ENCODE measurements around the gene LTB4R2.

- PRO-cap, 3 experiments = no peak in any of the 3 experiments
- RAMPAGE, long total RNA = no peak
Observed at GRCh38 chr14:24307292-24307653, 504 bp downstream of the CIDEB start.

- PRO-cap, 3 experiments = no peak in any of the 3 experiments
- RAMPAGE, long total RNA = no peak
Observed at GRCh38 chr14:24309792-24310541, at the start of gene LTB4R2. TSS of gene LTB4R2 (plus strand) at chr14:24310140.

DNA sequence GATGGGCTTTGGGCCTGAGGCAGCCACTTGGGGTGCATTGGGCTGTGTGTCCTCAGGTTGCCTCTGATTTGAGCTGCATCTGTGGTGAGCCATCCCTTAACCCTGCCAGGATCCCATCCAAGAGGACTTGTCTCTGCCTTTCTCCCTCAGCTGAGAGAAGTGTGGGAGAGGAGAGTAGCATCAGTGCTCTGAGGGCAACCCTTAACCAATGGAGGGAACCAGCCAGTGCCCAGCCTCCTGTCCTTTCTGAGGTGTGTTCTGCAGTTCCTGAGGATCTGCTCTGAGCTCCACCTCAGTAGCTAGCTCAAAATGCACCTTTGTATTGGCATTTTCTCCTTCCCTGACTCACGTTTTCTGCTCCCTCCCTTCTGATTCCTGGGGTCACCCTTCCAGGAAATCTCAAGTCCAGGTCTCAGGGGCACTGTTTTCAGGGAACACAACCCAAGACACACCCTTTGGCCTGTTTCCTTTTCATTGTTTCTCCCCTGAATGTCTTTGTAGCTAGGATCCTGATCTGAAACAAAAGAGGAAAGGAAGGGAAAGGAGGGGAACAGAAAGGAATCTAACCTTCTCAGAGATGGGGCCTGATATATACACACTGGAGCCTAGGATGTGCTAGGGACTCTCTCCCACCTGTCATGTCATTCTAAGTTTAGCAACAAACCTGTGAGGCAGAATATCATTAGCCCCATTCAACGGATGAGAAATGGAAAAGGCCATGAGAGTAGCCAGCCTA, 7.3 kb upstream of the RIPK3 start:
- PRO-cap, 3 experiments = no peak in any of the 3 experiments
- RAMPAGE, long total RNA = no peak

DNA sequence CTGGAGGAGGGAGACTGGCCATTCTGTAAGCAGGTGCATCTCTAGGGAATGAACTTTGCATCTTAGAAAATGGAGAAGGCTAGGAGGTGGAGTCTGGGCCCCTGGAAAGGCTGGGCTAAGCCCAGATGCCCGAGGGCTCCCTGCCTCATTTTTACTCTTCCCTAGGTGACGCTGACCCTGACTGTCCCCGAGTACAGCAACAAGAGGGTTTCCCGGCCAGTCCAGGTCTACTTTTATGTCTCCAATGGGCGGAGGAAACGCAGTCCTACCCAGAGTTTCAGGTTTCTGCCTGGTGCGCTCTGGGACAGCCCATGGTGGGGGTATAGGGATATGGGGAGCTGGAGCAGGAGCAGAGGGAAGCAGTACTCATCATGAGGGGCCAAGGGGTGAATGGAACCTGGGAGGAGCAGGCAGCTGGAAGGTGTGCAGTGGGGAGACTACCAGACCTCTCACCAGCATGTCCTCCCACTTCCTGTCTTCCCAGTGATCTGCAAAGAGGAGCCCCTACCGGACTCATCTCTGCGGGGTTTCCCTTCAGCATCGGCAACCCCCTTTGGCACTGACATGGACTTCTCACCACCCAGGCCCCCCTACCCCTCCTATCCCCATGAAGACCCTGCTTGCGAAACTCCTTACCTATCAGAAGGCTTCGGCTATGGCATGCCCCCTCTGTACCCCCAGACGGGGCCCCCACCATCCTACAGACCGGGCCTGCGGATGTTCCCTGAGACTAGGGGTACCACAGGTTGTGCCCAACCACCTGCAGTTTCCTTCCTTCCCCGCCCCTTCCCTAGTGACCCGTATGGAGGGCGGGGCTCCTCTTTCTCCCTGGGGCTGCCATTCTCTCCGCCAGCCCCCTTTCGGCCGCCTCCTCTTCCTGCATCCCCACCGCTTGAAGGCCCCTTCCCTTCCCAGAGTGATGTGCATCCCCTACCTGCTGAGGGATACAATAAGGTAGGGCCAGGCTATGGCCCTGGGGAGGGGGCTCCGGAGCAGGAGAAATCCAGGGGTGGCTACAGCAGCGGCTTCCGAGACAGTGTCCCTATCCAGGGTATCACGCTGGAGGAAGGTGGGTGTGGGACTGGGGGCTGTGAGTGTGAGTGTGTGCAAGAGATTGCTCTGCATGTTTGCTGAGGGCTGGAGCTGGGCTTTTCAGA, 8.2 kb downstream of the NFATC4 start:
- PRO-cap, 3 experiments = no peak in any of the 3 experiments
- RAMPAGE, long total RNA = no peak

GRCh38 chr14:24418422-24418977, 11.0 kb downstream of the CBLN3 start:
- PRO-cap, 3 experiments = no peak in any of the 3 experiments
- RAMPAGE, long total RNA = no peak

GRCh38 chr14:24435865-24436275, 6.1 kb downstream of the KHNYN start:
- PRO-cap, 3 experiments = no peak in any of the 3 experiments
- RAMPAGE, long total RNA = no peak

DNA sequence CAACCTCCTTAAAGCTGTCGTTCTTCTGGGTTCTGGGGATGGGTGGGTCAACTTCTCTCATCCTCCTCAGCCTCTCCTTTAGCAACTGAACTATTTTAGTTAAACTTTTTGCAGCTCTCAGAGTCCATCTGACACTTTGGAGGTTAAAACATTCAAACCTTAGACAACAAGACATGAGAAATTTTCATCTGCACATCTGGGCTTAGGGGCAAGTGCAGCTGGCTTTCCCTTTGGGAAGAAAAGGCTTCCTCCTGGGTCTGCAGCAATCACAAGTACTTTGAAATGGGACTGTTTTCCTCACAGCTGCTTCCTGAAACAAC, 16.0 kb upstream of the SDR39U1 start:
- PRO-cap, 3 experiments = no peak in any of the 3 experiments
- RAMPAGE, long total RNA = no peak

DNA sequence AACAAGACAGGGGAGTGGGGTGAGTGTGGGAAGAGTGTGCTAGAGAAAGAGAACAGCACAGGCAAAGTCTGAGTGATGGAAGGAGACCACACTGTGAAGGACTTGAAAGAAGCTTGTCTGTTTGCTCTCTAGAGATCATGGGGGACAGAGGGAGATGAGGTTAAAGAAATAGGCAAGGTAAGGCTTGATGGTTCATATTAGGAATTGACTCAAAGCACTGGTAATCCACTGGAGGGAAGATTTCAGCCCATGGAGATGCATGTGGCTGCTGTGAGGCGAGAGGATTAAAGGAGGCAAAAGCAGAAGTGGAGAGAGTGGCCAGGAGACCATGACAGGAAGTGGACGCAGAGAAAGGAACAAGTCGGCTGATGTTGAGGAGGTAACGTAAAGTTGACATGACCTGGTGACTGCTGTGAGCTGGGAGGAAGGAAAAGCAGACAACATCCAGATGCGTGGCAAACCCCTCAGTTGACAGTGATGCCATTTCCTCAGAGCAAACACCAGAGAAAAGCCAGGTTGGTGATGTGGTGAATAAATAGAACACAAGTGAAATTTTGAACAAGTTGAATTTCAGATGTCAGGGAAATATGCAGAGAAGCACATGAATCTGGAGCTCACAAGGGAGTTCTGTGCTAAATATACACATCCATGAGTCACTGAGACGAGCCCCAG, 61.2 kb upstream of the GZMB start:
- PRO-cap, 3 experiments = no peak in any of the 3 experiments
- RAMPAGE, long total RNA = no peak

GRCh38 chr14:25046417-25046880, 3.5 kb downstream of the STXBP6 start:
- PRO-cap, 3 experiments = peak in 2 of 3 experiments; most common plus-strand start chr14:25046822 (in 2)
- RAMPAGE, long total RNA = no peak

GRCh38 chr14:25394397-25395485, 344.8 kb upstream of the STXBP6 start:
- PRO-cap, 3 experiments = no peak in any of the 3 experiments
- RAMPAGE, long total RNA = no peak

GRCh38 chr14:27428844-27429142, 831.0 kb upstream of the NOVA1 start:
- PRO-cap, 3 experiments = no peak in any of the 3 experiments
- RAMPAGE, long total RNA = no peak

DNA sequence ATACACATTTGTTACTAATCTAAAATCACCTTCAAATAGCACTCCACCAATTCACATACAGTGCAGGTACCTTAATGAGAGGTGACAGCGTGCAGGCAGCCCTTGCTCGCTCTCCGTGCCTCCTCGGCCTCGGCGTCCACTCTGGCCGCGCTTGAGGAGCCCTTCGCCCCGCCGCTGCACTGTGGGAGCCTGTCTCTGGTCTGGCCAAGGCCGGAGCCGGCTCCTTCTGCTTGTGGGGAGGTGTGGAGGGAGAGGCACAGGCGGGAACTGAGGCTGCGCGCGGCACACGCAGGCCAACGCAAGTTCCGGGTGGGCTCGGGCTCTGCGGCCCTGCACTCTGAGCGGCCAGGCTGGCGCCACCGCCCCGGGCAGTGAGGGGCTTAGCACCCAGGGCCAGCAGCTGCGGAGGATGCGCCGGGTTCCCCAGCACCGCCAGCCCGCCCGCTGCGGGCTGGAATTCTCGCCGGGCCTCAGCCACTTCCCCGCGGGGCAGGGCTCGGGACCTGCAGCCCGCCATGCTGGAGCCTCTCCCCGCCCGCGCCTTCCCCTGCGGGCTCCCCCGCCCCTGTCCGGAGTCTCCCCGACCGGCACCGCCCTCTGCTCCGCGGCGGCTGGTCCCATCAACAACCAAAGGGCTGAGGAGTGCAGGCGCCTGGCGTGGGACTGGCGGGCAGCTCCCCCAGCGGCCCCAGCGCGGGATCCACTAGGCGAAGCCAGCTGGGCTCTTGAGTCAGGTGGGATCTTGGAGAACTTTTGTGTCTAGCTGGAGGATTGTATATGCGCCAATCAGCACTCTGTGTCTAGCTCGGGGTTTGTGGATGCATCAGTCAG, 921.3 kb upstream of the FOXG1 start:
- PRO-cap, 3 experiments = no peak in any of the 3 experiments
- RAMPAGE, long total RNA = no peak

DNA sequence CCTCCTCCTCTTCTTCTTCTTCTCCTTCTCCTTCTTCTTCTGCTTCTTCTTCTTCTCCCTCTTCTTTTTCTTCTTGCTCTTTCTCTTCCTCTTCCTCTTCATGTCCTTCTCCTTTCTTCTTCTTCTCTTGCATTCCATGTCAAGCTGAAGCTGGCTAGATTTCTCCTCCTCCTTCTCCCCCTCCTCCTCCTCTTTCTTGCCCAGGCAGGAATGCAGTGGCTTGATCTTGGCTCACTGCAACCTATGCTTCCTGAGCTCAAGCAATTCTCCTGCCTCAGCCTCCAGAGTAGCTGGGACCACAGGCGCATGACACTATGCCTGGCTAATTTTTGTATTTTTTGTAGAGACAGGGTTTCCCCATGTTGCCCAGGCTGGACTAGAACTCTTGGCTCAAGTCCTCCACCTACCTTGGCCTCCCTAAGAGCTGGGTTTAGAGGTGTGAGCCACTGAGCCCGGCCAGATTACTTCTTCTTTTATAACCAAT, 297.6 kb downstream of the PRKD1 start:
- PRO-cap, 3 experiments = no peak in any of the 3 experiments
- RAMPAGE, long total RNA = no peak

GRCh38 chr14:30227859-30228160, 300.2 kb upstream of the PRKD1 start:
- PRO-cap, 3 experiments = no peak in any of the 3 experiments
- RAMPAGE, long total RNA = no peak

GRCh38 chr14:30929067-30930112, 55.0 kb downstream of the COCH start:
- PRO-cap, 3 experiments = no peak in any of the 3 experiments
- RAMPAGE, long total RNA = no peak

- PRO-cap, 3 experiments = no peak in any of the 3 experiments
- RAMPAGE, long total RNA = no peak
Observed at GRCh38 chr14:30940623-30941438, 66.5 kb downstream of the COCH start.

DNA sequence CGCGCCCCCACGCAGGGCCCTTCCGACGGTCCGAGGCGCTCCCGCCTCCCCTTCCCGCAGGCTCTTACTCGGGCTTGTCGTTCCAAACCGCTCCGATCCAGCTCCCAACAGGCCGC, 412 bp downstream of the HECTD1 start:
- PRO-cap, 3 experiments = no peak in any of the 3 experiments
- RAMPAGE, long total RNA = no peak

- PRO-cap, 3 experiments = no peak in any of the 3 experiments
- RAMPAGE, long total RNA = no peak
Observed at GRCh38 chr14:31229423-31230427, 22.1 kb upstream of the HECTD1 start.

GRCh38 chr14:31626784-31627263, 65.6 kb downstream of the NUBPL start:
- PRO-cap, 3 experiments = no peak in any of the 3 experiments
- RAMPAGE, long total RNA = no peak

- PRO-cap, 3 experiments = no peak in any of the 3 experiments
- RAMPAGE, long total RNA = no peak
Observed at GRCh38 chr14:31892901-31893894, 183.9 kb upstream of the ARHGAP5 start.